Mucosa of descending colon (tissue), 1 donor: ENCODE measurements around a stretch of chr18.

DNA sequence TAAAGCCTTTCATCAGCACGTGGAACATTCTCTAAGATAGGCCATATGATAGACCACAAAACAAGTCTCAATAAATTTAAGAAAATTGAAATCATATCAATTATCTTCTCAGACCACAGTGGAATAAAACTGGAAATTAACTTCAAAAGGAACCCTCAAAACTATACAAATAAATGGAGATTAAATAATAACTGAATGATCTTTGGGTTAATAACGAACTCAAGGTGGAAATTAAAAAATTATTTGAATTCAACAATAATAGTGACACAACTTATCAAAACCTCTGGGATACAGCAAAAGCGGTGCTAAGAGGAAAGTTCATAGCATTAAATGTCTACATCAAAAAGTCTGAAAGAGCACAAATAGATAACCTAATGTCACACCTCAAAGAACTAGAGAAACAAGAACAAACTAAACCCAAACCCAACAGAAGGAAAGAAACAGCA is 142.0 kb downstream of the PTPRM start:
- PRO-cap: no peak

- PRO-cap: no peak
Observed at GRCh38 chr18:7955007-7955552, 388.0 kb downstream of the PTPRM start.

DNA sequence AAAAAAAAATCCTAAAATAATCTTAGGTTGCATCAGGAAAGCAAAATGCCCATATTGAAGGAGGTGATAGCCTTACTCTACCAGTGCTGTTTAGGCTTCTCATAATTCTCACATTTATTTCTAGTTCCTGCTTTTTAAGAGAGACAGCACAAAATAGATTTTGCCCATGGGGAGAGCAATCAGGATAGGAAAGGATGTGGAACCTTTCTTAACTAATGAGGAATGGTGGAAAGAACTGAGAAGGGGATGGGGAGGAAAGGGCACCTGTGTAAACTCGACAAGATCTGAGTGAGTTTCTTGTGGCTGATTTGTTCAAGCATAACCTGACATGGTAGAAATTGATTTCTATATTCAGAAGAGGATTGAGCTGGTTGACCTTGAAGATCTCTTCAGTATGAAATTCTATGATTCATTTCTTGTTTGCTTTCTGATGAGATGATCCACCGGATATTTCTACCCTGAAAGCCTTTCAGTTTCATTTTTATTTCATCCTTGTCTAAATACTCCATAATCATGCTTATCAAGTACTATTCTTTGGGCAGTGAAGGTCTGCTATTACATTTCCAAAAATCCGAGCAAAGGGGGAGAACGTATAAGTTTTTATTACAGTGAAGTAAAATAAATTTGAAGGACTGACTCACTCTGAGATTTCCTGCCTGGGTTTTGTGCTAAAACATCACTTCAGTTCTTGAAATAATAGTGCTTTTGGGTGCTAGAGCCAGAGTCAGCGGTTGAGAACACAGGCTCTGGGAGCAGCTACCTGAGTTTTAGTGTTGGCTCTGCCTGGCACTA is 391.3 kb downstream of the PTPRM start:
- PRO-cap: no peak

GRCh38 chr18:8045800-8046316 is 478.7 kb downstream of the PTPRM start:
- PRO-cap: no peak

GRCh38 chr18:8177176-8177661 is 432.0 kb upstream of the RAB12 start:
- PRO-cap: no peak

- PRO-cap: no peak
Observed at GRCh38 chr18:8302132-8302704, 307.0 kb upstream of the RAB12 start.

DNA sequence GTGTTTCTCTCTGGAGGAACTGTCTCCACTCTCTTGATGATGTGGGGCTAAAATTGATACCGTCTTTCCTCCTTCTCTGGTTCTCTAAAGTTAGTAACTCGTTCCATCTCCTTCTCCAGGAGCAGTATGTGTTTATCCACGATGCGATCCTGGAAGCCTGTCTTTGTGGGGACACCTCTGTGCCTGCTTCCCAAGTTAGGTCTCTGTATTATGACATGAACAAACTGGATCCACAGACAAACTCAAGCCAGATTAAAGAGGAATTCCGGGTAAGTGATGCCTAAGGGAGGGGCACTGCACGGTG is 231.1 kb upstream of the RAB12 start:
- PRO-cap: no peak

GRCh38 chr18:8615354-8615913 is 6.2 kb downstream of the RAB12 start:
- PRO-cap: no peak

GRCh38 chr18:8625553-8626082 is 16.4 kb downstream of the RAB12 start:
- PRO-cap: no peak

DNA sequence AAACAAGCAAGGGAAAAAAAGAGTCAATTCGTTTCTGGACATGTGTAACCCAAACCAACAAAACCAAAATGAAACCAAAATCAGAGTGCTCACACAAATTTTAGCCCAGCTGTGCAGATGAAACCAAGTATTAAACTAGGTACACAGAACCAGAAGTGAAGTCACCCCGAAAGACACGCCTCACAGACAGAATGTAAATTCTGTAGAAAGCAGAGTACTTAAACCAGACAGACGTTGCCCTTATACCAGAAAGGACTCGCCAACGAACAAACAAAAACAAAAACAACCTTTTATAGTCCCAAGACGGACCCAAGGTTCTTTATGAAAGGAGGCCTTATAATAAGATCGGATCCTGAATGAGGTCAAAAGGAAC is 31.9 kb upstream of the MTCL1 start:
- PRO-cap: unidirectional peak, plus-strand start at position 248 of the sequence

DNA sequence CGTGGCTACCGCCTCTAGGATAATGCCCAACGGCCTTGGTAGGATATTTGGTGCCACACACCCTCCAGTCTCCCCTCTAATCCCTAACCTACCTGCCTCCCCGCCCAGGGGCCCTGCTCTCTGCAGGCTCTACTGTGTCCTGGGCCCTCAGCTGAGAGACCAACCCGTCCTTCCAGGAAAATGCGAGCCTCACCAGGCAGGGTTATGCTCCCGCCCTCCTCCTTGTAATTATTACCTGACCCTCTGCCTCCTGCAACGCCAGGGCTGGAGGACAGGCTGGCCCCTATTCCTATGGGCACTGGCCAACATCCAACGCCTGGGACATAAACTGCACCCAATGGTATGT is 1.5 kb upstream of the MTCL1 start:
- PRO-cap: no peak

DNA sequence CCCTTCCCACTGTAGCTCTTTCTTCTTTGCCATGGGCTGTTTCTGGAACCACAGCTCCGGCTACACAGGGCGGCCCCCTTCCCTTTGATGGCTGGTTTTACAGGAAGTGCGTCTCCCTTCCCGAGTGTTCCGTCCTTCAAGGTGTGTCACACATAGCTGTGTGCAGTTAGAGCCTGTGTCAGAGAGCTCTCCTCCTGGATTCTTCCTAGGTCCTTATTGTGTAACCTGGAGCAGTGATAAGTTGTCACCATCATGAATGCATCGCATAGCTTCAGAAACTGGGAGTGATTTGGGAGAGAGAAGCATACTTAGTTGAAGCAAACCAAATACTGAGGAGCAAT is 81.5 kb downstream of the MTCL1 start:
- PRO-cap: no peak

DNA sequence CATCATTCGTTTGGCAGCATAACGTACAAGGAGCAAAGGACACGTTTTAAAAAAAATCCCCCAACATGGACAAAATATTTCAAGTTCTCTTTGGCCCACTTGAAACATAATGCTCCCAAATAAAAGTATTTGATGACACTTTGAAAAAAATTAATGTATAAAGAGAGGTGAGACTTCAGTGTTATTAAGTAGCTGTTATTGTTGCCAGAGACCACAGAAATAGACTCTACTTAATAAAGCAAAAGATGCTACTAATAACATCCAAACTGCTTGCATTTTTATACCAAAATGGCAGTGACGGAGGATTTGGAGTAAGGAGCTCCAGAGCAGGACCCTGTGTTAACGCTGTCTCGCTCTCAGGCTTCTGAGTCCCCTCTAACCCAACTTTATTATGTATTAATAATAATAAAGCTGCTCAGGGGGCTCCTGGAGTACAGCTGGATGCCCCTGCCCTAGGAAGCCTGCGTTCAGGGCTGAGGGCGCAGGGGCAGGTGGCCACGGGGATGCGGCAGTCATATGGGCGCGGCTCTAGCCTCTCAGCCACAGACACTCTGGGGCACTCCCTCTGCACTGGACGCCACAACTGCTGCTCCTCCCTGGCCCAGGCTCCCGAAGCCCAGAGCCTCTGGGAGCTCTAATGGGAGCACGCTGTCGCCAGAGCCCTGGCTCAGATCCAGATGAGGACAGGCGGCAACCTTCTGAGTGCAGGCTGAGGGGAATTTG is 93.4 kb downstream of the MTCL1 start:
- PRO-cap: unidirectional peak, plus-strand start at position 619 of the sequence

DNA sequence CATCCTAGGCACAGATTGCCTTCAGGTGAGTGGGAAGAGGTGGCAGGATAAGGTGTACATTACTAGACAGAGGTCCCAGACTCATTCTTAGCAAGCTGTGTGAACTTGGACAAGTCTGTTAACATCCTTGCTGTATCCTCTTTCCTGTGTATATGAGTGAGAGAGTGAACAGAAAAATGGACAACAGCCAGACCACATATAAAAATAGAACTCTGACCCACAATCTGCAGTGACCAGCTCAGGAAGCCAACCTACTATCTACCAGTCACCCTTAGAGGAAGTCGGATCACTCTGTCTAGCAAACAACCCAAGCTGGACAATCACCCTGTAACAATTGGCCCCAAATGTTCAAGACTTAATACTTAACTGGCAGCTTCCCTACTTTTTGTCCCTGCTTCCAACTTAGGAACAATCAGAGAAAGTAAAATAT is 158.6 kb upstream of the NDUFV2 start:
- PRO-cap: no peak

GRCh38 chr18:9113053-9114176 is 10.9 kb downstream of the NDUFV2 start:
- PRO-cap: no peak

DNA sequence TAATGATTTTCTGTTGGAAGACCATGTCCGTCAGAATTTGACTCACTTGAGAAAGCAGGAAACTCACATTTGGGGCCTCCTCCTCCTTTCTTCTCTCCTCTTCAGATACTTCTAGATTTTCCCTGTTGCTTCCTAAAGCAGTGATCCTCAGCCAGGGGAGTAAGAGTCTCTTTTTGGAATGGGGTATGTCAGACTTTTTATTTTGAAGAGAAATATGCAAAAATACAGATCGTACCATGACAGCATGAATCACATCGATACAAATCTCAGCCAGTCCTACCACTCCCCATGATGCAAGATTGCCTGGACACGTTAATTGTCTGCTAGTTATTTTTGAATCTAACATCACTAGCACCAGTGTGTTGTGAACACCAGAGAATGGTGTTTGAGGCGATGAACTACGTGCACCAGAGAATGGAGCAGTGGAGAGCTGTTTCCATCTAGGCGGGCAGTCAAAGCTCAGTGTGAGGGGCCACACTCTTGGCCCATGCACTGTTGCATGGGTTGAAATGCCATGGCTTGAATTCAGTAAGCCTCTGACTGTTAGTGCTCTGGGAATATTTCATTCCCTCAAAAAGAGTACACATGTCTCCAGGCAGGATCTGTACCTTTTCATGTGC is 46.4 kb upstream of the RALBP1 start:
- PRO-cap: no peak

DNA sequence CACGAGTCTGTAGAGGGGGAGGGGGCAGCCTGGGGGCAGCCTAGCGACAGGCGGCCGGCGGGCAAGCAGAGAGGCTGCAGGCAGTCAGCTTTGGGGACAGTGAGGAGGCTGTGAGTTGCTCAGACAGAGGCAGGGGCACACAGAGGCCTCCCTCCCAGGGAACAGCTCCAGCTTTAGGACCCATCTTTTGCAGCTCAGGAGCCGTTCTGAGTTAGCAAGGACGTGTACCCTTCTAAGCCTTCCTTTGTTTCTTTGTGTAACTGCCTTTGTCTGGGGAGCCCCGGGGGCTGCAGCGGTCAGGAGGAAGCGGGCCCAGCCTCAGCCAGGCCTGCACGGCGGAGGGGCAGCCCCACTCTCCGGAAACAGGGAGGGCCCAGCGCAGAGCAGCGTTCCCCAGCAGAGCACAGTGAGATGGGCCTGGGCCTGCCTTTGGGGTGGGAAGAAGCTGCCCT is 41.1 kb upstream of the RALBP1 start:
- PRO-cap: no peak

GRCh38 chr18:9804220-9805145 is 81.3 kb upstream of the TXNDC2 start:
- PRO-cap: no peak

- PRO-cap: unidirectional peak, minus-strand start at chr18:9807021
Observed at GRCh38 chr18:9806891-9807590, 78.7 kb upstream of the TXNDC2 start.

DNA sequence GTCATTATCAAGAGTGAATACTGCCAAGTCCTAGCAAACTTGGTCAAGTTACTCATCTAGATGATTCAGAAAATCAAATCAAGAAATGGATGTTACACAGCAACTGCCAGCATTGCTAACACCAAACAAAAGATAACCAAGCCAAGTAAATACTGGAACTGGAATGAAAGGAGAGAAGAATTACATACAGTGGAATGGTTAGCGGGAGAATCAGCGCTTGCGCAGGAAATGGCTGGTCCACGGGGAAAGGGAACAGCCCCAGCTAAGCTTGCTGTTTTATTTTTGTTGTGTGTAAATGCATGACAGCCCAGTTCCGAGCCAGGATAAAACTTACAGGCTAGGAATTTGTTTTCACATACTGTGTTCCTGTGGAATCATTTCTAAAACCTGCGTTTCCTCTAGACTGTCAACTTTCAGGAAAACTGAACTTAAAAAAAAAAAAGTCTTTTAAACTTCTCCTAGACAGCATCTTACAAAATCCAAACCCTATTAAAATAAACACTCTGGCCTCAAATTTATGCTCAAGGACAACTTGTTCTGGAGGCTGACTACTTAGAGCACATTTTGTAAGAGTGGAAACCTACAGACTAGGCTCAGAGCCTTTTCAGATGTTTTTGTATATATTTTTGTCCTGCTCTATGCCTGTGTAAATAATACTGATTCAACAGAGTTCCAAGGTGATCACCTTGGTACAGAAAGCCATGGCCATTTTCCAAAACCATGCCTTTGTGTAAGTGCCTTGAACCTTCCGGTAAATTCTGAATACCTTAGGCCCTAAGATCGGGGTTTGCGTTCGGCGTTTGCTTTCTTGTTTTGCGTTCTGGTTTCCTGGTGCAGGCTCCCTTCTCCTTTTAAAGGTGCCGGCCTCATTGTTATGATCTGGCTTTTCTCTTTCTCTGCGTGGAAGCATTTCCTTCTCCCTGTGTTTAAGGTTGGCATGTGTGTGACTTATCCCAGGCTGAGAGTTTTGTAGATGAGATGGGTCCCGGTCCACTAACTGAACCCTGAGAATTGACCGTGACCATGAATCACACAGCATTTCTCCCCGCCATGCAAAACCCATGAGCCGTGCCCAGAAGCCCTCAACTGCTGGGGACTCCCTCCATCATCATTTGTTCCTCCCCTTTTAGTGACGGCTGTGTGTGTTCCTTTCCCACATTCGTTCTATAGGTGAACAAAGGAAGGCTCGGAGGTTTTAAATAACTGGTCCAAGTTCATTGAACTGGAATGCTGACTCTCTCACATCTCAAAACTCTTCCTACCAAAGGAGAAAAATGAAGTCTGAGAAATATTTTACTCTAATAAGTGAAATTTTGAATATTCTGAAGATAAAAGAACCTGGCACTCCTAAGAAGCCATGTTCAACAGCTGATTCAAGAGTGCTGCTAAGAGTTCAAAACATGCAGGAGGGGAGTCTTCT is 30.4 kb upstream of the TXNDC2 start:
- PRO-cap: no peak